Endometrial microvascular endothelial cells (primary cell): ENCODE measurements around a stretch of chr7.

DNA sequence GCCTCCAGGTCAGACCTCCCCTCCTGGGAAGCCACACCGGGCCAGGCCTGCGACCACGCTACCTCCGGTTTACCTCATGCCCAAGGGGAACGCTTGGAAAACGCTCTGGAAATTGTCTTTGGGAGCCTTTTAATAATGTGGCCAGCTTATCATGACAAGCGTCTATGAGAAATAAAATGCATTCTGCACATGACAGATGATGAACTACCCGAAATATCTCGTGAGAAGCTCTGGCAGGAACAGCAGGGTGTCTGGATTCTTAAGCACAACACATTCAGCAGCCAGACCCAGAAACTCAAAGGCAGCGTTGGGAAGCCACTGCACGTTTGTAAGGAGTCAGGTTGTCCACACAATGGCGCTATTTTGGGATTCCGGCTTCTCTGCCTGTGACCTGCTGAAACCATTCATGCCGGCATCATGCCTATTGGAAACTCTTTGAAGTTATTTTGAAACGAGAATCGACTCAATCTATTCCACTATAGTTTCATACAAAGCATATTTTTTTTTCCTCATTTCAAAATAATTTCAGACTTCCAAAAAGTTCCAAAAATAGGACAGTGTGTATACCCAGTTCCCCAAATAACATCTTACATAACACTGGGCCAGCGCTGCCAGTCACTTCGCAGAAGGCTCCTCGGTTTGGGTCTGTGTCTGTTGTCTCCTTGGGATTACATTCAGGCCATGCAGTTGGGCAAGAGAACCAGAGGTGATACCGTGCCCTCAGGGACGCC is 10.4 kb upstream of the ADAP1 start:
- RAMPAGE, long total RNA, result no peak

GRCh38 chr7:1043287-1043930 is 937 bp upstream of the GPR146 start:
- RAMPAGE, long total RNA, result no peak

GRCh38 chr7:1059894-1060170 is 15.5 kb downstream of the GPR146 start:
- RAMPAGE, long total RNA, result no peak

GRCh38 chr7:1230793-1231797 is 1.6 kb upstream of the UNCX start:
- RAMPAGE, long total RNA, result no peak

GRCh38 chr7:1434492-1435386 is 24.5 kb downstream of the MICALL2 start:
- RAMPAGE, long total RNA, result no peak

DNA sequence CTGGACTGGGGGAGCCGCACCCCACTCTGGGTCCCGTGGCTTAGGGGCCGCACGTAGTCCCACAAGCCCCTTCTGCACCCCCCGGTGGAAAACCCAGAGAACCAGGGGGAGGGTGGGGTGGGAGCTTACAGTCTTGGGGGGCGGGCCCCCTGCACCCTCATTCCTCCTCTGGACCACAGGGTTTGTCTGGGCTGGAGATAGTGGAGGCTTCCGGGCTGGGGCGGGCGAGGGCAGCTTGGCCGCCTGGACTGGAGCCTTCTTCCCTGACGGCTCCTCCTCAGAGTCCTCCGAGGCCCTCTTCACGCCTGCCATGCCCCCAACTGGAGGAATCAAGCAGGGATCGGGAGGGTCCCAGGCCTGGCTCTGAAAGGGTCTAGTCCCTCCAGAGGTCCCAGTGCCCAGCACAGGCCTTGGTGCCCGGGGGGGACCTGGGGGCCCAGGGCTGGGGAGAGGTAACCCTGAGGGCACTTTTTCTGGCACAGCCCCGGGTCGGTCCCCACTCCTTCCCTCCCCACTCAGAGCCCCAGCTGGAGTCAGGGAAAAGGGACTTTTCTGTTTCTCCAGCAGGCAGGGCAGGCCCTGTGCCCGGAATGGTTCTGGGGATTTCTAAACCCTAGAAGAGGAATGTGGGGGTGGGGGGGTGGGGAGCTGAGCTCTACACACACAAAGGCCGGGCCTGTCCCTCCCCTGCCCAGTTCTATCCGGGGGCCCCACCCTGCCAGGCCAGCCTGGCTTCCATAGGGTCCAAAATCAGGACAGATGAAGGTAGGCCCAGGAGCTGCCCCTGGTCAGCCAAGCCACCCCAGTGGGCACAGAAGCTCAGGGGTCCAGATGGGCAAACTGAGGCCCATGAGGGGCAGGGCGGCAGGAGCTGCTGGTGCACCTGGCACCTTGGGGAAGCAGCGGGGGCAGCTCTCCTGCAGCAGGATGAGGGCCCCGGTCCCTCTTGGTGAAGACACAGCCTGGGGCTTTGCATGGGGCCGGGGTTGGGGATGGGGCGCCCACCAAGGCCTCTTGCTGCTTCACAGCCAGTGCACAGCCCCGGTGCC is 11.5 kb downstream of the MICALL2 start:
- RAMPAGE, long total RNA, result no peak

- RAMPAGE, long total RNA, result no peak
These were observed 4.7 kb downstream of the MICALL2 start for GRCh38 chr7:1454408-1455068.

GRCh38 chr7:1487247-1487759 is 16.9 kb downstream of the INTS1 start:
- RAMPAGE, long total RNA, result no peak

DNA sequence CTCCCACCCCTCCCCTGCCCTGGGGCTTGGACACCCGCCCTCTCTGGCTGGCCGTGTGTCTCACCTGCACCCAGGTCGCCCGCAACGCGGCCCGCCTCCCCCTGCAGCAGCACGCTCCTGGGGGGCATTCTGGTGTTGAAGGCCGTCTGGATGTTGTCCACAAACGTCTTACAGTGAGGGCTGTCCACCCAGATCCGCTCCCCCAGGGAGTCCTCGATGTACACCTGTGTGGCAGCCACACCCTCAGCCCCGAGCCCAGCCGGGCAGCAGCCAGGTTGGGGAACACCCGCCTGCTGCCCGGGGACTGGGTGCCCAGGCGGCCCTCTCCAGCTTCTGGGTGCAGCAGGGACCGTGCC is 4.8 kb downstream of the INTS1 start:
- RAMPAGE, long total RNA, result no peak

GRCh38 chr7:1538979-1539514 is 8.5 kb downstream of the MAFK start:
- RAMPAGE, long total RNA, result no peak

- RAMPAGE, long total RNA, result no peak
These were observed 11.7 kb downstream of the MAFK start for GRCh38 chr7:1542191-1542649.

DNA sequence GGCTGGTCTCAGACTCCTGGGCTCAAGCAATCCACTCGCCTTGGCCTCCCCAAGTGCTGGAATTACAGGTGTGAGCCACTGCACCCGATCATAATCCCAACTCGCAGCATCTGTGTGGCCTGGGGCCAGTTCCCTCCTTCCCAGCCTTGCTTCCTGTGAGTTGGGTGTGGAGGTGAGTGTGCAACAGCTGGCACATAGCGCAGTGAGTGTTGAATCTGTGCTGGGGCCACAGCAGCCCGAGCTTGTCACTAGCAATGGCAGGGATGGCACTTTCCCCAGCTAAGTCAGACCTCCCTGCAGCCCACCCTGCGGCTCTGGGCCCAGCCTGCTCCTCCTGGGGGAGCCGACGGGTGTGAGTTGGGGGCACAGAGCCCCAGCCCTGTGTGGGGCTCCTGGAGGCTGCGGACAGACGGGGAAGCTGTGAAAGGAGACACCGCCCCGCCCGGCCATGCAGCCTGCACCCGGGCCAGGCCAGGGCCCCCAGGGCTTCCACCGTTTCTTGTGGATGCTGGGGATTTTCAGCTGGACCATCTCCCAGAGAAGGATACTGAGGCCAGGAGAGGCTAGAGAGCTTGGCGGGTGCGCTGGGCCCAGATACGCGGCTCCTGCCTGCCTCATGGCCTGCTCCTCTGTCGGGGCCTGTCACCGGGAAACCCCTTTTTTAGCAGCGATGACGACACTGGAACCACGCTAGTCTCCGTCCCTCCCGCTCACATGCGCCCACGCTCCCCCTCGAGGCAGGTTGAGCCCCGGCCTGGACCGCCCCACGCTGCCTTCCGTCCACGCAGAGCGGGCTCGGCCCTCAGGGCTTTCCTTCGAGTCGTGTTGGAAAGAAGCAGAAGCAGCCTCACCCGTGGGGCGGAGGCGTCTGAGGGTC is 11.9 kb downstream of the TMEM184A start:
- RAMPAGE, long total RNA, result no peak

DNA sequence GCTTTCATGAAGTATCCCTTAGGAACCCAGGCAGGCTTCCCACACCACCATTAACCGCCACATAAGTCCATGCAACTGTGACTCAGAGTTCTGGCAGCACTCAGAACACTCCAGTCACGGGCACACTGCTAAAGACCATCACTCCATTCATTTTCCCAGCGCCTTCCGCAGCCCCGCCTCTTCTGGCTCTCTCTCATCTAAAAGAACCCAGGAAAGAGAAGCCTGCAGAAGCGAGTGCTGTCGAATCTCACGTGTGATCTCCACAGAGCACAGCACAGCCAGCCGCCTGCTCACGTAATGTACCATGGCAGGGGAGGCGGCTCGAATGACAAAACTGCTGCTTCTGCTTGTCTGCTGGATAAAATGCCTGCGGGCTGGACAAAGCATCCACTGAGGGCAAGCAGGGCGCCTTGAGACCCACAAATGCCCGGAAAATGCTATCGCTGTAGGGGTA is 1.9 kb downstream of the PSMG3 start:
- RAMPAGE, long total RNA, result no peak

GRCh38 chr7:1644682-1645189 is 25.3 kb upstream of the ELFN1 start:
- RAMPAGE, long total RNA, result no peak

DNA sequence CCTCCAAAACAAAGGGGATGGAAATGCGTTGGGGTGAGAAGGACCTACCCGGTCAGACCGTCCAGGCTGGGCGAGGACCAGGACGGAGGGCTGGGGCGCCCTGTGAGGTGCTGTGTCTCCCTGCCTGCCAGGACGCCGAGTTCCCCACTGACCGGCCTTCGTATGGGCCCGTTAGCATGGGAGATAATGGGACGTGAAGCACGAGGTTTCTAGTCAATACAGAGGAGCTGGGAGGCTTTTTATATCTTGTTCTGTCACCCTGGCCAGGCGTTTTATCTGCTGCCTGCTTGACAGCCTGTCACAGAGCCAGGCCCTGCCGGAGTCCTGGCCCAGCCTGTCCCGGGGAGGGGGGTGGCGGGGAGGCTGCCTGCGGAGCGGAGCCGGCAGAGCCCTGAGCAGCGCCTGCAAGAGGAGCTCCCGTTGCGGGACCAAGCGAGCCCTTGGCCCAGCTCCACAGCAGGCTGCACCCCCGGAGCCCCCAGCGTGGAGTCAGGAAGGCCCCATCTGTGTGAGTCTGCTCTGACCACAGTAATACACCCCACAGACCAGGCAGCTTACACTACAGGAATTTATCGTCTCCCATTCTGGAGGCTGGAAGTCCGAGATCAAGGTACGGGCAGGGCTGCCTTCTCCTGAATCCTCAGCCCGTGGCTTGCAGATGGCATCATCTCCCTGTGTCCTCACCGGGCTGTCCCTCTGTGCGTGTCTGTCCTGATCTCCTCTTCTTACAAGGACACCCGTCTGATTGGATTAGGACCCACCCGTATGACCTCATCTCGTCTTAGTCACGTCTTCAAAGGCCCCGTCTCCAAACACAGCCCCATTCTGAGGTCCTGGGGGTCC is 21.7 kb upstream of the ELFN1 start:
- RAMPAGE, long total RNA, result no peak

- RAMPAGE, long total RNA, result no peak
These were observed 4.4 kb upstream of the ELFN1 start for GRCh38 chr7:1665562-1666287.

- RAMPAGE, long total RNA, result no peak
These were observed 183.4 kb downstream of the ELFN1 start for GRCh38 chr7:1853262-1853995.

DNA sequence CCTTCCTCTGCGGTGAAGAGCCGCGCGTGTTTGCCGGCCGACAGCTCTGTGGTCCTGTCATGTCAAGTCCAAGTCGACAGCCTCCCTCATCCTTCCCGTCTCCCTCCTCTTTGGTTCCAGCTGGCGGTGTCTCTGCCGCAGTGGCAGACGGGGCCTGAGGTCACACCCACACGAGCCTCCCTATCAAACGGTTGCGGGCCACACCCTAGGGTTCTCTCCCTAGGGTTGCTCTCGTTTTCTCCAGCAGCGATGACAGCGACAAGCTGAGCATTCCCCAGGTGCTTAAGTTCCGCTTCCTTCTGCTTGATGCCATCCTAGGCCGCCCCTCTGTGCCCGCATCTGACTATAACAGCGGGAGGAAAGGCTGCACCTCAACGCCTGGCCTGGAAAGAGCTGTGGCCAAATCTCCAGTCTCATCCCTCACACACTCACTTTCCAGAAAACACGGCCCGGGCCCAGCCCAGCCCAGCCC is 185.0 kb downstream of the ELFN1 start:
- RAMPAGE, long total RNA, result no peak

DNA sequence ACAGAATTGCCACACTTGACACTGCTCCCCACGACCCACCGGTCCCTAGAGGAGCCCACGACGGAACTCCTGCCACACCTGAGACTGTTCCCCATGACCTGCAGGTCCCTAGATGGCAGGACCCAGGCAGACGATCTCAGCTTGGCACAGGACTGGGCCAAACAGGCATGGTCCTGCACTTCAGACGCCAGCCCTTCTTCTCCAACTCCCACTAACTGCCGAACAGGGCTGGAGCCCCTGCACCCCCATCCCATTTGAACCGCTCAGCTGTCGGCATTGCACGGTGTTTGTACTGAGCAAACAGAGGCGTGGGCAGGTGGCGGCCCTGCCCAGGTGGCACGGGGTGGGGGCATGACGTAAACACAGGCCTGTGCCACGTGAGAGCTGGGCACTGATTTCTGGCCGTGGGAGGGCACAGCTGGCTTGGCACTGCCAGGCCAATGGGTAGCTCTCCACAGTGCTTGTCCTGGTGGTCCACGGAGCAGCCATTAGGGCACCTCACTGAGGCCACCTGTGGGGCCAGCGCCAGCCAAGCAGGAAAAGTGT is 258.4 kb downstream of the ELFN1 start:
- RAMPAGE, long total RNA, result no peak

DNA sequence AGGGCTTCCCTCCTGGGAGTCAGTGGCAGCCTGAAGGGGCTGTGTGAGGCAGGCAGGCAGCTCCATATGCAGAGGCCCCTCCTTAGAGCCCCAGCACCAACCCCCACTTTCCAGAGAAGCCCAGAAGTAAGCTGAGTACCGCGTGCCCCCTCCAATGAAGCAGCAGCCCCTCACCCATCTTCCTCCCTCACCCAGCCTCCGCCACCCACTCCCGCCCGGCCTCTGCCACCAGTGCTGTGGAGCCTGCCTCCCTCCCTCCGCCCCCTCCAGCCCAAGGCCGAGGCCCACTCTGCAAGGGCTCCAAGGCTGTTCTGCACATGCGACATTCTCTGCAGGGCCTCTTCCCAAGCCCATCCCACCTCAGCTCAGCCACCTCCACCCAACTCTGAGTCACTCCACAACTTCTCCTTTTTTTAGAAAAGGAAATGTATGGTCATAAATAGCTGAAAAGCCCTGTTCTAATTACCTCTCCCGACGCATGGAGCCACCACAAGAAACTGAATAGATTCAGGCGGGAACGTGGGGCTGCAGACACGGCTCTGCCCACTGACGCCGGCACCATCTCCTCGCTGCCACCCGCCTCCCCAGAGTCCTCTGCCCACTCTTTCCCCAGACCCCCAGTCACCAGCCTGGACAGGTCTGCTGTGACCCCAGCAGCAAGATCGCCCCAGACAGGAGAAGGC is 214.0 kb downstream of the MAD1L1 start:
- RAMPAGE, long total RNA, result no peak